Camera-type eye (tissue), 1 donor: Measurements from ENCODE around the genes INSYN2B, FOXI1 and C5orf58.

DNA sequence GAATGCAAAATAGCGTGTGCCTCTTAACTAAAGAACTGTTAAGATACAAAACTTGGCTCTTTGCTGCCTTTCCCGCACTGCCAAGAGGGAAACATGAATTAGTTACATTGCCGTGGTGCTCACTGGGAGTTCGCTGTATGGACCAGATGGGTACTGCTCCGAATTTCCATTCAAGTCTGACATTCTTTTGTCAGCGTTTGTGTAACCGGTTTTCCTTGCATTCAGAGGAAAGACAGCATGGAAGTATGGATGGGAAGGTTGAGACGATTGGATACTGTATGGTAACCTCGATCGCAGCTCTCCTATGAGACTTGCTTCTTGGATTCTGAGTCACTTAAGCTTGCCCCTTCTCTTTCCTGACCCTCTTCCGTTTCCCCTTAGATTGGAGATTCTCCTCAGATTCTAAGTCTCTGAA, 656 bp upstream of the UBLCP1 start:
- RAMPAGE, long total RNA, result no peak

GRCh38 chr5:159911237-159911648, 5.0 kb upstream of the ADRA1B start:
- RAMPAGE, long total RNA, result no peak

DNA sequence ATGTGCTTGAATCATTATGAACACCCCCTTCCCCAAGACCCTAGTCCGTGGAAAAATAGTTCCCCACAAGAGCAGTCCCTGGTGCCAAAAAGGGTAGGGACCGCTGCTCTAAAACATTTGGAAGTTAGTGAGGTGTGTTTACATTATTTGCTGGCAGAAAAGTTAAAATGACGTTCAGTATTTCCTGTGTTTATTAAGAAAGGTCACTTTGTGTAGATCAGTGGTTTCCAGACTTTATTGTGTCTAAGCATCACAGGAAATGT, 11.9 kb downstream of the TTC1 start:
- RAMPAGE, long total RNA, result no peak

DNA sequence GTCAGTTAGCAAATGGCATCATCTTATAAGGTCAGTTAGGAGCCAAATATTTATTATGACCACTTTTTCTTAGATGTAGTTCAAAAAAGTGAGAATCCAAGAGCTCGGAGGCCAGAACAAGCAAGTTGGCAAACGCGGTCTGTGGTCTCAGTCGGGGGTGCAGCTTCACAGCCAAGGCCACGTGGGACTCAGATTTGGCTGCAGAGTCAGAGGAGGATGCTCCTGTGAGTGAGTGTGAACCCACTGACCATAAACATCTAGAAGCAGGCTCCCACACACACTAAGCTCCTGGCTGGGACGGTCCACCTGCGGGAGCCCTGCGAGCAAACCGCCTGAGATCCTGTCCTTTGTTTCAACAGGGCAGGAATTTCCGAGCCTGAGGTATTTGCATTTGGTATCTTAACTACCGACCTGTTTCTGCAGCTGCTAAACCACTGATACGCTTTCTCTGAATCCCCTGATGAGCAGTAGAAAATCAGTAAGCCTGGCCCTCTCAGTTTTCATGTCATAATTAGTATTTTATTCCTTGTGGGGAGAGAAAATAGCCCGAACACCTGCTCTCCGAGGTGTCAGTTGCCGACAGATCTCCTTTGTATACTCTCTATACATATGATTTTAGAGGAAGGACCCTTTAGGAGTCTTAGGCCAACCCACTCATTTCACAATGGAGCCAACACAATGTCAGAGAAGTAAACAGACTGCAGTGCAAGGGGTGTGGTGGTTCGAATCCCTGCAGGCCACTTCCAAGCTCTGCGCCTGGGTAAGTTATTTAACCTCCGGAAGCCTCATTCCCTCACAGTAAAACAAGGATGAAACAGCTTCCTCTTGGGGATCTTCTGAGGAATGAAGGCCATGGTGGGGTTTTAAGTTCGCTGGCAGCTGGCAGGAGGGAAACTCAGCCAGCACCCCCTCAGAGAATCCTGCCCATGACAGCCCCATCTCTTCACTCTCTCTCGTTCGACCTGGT, 40.9 kb upstream of the PWWP2A start:
- RAMPAGE, long total RNA, result no peak

GRCh38 chr5:160193192-160193682, 36.1 kb upstream of the FABP6 start:
- RAMPAGE, long total RNA, result no peak

DNA sequence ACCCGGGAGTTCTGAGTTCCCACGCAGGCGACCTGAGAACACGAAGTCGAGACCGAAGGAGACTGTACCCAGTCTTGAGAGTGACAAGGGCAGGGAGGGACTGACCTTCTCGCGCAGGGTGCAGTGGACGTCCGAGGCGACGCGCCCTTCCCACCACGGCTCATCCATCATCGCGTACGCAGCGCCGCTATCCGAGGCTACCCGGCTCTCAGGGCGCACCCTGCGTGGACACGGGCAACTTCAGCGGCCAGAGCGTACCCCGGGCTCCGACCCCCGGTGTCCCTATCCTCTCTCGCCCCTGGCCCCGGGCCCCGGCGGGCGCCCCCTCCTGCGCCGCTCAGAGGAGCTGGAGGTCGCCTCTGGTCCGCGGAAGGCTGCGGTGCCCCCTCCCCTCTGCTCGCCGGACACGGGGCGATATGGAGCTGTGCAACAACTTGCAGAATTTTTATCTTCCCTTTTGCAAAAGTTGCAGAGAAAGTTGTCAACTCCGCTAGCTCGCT, 561 bp downstream of the CCNJL start:
- RAMPAGE, long total RNA, result no peak

GRCh38 chr5:160459057-160459589, 37.5 kb downstream of the PTTG1 start:
- RAMPAGE, long total RNA, result no peak

DNA sequence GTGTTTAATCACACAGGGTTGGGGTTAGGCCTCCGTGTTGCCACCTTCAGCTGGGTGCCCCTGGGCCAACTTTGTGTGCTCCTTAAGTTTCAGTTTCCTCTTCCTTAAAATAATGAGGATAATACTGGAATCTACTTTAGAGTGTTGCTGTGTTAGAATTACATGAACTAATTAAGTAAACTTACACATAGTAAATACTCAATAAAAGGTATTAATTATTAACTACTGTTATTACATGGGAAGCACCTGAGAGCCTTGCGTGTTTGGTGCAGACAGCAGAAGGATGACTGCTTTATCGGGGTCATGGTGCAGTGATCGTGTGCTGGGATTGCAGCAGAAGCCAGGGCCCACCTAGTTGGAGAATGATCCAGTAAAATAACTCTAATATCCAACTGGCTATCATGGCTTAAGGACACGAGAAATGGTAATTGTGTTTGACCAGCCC, 72.3 kb upstream of the ATP10B start:
- RAMPAGE, long total RNA, result no peak

- RAMPAGE, long total RNA, result no peak
Measured at GRCh38 chr5:163503878-163505003, 1.2 kb upstream of the MAT2B start.

GRCh38 chr5:168393124-168393842, 93.0 kb upstream of the RARS1 start:
- RAMPAGE, long total RNA, result no peak

- RAMPAGE, long total RNA, result no peak
Measured at GRCh38 chr5:168423535-168424757, 62.3 kb upstream of the RARS1 start.

- RAMPAGE, long total RNA, result no peak
Measured at GRCh38 chr5:168707886-168708515, 128.8 kb upstream of the PANK3 start.

- RAMPAGE, long total RNA, result no peak
Measured at GRCh38 chr5:168883168-168883658, 304.0 kb upstream of the PANK3 start.

- RAMPAGE, long total RNA, result no peak
Measured at GRCh38 chr5:169024294-169024934, 276.5 kb downstream of the SLIT3 start.

GRCh38 chr5:169095304-169095821, 205.6 kb downstream of the SLIT3 start:
- RAMPAGE, long total RNA, result no peak

DNA sequence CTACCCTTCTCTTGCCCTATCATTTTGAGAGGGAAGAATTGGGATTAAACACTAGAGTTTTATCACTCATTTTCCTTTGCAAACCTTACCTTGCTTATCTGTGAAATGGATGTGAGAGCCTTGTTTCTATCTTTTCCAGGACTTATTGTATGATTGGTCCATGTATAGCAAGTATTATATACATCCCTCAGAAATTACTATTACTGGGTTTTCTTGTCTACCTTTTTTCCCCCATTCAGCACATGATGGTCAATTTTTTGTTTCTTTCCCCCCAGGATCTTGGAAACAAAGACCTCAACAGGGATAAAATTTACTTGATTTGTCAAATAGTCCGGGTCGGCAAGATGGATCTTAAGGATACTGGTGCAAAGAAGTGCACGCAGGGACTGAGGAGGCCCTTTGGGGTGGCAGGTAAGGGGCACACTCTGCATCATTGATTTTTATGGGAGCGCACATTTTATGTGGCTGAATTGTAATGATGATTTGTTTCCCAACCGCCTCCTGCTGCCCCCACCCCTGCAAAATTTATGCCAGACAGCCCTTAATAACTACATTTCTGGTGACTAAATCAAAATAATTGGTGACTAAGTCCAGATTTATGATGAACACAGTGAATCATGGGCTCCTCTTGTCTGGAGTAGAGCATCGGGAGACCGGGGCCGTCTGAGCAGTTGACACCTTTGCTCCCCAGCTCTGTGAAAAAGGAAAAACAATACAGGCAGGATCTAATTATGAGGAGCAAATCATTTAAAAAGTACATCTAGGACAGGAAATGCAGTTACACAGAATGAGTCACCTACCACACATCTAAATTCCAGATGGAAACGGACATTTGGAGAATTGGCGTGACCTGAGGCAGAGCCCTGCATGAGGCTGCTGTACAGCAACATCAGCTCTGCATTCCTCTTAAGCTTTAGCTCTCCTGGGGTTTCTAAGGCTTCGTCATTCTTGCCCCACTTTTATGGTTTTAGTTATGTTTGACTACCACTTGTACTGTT, 58.8 kb downstream of the DOCK2 start:
- RAMPAGE, long total RNA, result no peak

DNA sequence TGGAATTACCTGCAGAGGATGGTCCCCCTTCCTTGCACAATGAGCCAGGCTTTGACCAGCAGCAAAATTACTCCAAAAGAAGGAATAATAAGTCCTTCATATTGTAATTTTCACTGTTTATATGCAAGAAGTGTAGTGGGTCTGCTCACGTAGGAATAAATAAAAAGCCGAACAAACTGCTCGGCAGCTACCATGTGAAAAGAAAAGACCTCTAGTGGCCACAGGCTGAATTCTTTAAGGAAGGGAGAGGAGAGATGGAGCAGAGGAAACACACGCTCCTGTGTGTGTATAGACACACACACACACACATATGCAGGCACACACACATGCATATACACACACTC, at the start of gene INSYN2B:
TSS of gene INSYN2B (minus strand) at position 209 of the 344 bp plus-strand sequence.
- RAMPAGE, long total RNA, result no peak

- RAMPAGE, long total RNA, result no peak
Measured at GRCh38 chr5:170044328-170044582, 61.4 kb upstream of the FOXI1 start.

DNA sequence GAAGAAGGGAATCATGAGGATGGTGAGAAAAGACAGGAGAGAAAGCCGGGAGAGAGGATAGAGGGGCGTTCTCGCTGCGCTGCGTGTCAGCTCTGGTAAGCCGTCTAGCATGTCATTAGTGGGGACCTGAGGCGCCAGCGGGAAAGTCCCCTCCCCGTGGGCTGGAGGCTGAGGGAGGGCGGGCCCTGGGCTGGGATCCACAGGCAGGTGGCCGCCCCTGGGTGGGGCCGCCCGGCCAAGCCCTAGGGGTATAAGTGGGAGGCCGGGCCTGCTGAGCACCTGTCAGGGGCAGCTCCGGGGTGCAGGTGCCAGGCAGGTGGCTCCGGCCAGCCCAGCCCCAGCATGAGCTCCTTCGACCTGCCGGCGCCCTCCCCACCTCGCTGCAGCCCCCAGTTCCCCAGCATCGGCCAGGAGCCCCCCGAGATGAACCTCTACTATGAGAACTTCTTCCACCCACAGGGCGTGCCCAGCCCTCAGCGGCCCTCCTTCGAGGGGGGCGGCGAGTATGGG, at the start of gene FOXI1:
TSS of gene FOXI1 (plus strand) at position 282 of the 510 bp plus-strand sequence.
- RAMPAGE, long total RNA, result no peak

DNA sequence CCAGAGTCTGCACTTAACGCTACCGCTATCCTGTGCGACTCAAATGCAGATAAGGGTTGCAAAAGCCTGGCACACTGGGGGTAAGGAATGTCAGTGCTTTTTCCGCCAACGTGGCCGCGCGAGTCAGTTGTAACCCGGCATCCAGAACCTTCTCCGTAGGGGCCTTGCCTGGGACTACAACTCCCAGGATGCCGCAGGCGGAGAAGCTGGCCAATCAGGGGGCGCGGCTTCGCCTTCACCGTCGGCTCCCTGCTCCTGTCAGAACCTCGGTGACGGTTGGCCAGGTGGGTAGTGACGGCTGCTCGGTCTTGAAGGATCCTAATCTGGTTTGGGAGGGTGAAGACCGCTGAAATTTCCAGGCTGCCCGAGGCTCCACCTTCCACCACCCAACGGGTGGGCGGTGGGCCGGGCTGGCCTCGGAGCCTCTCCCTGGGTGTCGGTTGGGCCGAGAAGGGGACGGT, at the start of gene C5orf58:
TSS of gene C5orf58 (plus strand) at position 262 of the 461 bp plus-strand sequence.
- RAMPAGE, long total RNA, result no peak